ENCODE results near the gene HAO1.

DNA sequence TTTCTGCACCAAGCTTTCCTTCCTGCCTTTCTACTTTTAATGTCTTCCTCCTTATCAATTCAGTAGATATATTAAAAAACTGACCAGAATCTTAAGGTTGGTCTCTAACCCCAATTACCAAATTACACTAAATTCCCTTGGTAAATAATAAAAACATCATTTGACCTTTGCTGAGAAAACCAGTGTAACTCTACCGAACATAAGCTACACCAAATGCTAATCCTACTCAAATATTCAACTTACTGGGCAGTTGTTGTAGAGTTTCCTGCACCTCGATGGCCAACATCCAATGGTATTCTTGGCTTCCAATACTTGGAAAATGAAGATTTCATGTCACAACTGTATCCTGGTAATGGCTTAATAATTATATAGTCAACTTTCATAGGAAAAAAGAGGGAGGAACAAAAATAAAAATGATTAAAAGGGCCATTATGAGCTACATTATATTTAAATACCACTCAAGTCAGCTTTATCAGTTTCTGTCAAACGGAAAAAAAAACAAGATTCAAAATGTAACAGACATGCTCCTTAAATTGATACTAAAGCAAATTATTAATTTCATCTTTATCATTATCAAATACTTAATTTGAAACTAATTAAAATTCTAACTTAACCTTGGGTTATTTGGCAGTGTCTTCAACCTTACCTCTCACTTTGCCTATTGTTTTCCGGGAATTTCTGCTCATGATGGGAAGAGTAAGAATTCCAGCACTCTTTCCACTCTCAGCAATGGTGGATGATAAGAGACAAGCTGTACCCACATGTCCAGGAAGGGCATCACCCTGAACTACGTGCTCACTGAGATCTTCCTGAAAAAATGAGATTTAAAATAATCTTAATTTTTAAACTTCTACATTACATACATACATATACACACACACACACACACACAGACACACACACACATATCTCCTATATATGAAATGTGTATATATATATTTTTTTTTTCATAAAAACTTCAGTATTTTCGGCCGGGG is 35.3 kb downstream of the GPCPD1 start:
- PRO-cap, result no peak

DNA sequence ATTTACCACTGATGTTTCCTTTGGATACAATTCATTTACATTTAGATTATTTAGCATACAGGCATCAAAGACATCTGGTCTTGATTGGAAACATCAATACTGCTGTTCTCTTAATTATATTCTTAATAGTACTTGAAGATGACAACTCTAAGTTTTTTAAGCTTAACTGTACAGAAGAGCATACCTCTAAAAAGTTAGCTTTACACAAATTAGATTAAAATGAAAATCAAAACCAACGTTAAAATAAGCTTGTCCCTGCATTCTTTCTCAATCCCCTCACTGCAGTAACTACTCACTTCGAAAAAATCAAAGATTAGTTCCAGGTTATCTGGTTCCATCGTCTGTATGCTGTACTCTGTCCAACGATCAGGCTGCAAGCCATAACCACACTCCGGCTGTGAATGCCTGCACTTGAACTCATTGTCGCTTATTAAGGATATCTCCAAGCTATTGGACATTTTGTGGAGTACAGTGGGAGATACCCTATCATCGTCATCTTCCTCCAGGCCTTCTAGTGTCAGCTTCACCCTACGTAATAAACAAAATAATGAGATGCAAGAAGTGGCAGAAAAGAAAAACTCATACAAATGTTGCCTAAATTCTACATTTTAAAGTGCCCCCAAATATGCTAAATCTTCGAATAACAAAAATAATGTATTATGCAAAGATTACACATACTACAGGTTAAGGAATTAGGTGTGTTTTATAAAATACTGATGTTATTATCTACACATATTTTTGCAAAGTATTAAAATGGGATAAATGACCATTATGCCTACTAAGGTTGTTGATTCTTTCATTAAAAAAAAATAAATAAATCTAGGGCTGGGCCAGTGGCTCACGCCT is 32.5 kb downstream of the GPCPD1 start:
- PRO-cap, result no peak

DNA sequence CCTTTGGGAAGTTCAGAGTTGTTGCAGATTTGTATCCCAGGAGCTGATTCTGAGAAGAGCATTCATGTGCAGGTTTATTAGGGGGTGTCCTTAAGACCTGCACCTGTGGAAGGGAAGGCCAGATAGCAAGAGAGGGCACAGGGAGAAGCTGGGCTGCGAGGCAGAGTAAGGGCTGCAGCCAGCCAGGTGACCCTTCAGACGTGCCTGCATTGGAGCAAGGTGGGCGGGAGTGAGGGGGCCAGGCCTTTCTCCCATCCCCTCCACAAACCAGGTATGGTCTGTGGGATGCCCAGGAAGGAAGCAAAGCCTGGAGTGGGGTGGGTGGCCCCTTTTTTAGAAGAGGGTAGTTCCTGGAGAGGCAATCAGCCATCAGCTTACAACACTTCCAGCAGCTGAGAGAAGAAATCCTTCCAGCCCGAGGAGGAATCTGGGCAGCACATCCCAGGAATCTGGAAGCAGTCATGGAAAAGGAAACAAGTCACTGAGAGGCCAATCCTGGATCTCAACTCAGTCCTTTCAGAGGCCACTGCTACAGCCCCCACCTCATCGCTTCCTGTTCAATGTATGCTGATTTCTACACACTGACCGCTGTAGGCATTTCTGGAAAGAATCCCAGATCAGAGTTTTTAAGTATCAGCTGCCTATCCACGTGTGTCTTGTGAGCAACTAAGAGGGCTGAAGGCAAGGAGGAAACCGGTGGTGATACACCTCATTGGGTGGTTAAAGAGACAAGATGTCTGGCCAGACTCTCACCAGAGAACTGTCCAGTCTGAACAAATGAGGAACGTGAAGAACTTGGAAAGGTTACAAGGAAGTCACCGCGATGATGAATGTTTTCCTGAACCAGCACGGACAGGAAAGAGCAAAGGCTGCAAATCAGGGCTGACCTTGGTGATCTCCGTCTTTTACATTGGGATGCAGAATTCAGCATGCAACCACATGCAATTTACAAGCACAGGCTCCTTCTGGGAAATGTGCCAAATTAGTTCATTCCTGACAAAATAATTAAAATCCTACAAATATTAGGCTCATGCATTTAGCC is 46.5 kb upstream of the GPCPD1 start:
- PRO-cap, result unidirectional peak, minus-strand start at position 762 of the sequence

DNA sequence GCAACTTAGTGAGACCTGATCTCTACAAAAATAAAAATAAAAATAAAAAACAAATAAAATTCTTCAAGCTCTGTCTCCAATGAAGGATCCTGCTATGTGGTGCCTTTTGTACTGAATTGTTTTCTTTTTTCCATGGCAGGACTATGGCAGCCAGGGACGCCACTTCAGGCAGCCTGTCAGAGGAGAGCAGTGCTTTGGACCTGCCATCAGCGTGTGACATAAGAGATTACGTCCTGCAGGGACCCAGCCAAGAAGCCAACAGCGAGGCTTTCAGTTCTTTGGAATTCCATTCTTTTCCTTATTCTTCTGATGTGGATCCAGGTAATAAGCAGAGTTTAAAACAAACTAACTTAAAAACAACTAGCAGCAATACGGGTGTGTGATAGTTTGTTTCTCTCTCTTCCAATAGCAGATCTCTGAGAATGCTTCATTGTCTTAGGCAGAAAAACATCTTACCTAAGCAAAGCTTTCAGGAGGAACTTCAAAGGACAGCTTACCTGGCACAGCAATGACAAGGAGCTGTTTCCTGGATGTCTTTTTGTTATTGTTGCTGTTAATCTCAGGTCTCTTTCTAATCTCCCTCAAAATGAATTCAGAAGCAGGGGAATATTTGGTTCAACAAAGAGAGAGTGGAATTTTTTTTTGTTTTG is 22.6 kb downstream of the SHLD1 start:
- PRO-cap, result no peak

- PRO-cap, result no peak
These were observed 10.9 kb downstream of the CHGB start for GRCh38 chr20:5922101-5922664.

DNA sequence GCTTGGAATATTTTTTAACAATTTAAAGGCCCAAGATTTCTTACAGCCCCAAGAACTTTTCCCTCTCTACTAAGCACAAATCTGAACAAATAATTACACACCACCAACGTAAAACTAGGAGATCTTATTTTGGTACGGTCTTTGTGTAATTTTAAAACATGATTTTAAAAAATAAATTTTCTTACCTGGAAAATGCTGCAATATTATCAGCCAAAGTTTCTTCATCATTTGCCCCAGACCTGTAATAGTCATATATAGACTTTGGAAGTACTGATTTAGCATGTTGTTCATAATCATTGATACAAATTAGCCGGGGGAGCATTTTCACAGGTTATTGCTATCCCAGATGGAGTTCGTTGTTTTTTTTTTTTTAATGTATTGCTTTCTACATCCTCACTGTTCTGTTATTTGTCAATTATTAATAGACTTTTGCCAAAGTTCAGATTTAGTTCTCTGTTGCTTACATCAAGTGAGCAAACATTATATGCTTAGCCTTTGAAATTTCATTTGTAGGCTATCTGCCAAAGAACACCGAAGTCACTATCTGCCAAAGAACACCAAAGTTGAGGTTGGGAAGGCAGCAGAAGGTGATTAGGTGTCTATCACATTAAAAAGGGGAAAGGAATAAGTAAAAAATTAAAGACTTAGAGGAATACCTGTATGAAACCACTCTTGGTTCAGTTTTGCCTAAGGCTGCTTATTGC is at the start of gene HAO1:
HAO1 (minus strand) TSS at position 358 of the 704 bp plus-strand sequence.
- PRO-cap, result no peak

DNA sequence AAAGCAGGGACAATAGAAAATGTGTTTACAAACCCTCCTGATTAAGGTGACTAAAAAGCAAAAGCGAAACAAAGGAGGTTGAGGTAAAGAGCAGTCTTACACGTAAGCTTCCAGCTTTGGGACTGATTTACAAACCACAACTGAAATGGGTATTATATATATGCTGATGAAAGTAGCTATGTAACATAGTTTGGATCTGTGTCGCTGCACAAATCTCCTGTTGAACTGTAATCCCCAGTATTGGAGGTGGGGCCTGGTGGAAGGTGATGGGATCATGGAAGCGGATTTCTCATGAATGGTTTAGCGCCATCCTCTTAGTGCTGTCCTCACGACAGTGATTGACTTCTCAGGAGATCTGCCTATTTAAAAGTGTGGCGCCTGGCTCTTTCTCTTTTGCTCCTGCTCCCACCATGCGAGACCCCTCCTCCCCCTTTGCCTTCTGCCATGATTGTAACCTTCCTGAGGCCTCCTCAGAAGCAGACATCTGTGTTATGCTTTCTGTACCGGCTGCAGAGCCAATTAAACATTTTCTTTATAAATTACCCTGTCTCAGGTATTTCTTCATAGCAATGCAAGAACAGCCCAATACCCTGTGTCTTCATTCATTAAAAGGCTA is 82.1 kb downstream of the PLCB1 start:
- PRO-cap, result no peak

GRCh38 chr20:8583355-8584063 is 451.4 kb downstream of the PLCB1 start:
- PRO-cap, result no peak

DNA sequence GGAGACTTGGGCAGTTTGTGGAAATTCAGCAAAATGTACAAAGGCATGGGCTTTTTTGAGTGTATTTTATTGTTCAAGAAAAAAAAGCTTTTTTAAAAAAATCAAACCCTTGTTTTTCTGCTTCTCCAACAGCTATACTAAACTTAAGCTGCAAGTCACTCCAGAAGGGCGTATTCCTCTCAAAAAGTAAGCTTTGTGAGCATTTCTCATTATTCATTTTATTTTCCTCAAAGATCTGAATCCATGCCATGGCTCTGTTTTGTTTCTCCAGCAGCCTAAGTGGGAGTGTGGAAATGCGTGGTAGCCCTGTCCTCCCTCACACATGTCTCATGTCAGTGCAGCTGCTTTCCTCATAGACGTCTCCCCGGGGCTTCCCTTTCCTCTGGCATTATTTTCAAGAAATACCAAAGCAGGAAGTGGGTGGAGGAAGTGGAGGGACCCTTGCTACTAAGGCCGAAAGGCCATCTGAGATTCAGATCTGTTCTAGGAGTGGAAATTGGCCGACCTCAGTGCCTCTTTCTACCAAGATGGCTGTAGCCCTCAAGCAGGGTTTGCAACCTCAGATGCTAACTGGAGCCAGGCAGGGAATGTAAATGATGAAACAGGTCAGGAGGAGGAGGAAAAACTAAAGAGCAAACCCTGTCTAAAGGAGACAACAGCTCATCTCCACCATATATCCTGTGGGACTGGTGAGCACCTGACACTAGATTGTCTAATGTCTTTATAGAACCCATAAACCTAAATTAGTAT is 420.9 kb upstream of the PLCB4 start:
- PRO-cap, result no peak

- PRO-cap, result no peak
These were observed 110.6 kb upstream of the LAMP5 start for GRCh38 chr20:9403641-9404265.

DNA sequence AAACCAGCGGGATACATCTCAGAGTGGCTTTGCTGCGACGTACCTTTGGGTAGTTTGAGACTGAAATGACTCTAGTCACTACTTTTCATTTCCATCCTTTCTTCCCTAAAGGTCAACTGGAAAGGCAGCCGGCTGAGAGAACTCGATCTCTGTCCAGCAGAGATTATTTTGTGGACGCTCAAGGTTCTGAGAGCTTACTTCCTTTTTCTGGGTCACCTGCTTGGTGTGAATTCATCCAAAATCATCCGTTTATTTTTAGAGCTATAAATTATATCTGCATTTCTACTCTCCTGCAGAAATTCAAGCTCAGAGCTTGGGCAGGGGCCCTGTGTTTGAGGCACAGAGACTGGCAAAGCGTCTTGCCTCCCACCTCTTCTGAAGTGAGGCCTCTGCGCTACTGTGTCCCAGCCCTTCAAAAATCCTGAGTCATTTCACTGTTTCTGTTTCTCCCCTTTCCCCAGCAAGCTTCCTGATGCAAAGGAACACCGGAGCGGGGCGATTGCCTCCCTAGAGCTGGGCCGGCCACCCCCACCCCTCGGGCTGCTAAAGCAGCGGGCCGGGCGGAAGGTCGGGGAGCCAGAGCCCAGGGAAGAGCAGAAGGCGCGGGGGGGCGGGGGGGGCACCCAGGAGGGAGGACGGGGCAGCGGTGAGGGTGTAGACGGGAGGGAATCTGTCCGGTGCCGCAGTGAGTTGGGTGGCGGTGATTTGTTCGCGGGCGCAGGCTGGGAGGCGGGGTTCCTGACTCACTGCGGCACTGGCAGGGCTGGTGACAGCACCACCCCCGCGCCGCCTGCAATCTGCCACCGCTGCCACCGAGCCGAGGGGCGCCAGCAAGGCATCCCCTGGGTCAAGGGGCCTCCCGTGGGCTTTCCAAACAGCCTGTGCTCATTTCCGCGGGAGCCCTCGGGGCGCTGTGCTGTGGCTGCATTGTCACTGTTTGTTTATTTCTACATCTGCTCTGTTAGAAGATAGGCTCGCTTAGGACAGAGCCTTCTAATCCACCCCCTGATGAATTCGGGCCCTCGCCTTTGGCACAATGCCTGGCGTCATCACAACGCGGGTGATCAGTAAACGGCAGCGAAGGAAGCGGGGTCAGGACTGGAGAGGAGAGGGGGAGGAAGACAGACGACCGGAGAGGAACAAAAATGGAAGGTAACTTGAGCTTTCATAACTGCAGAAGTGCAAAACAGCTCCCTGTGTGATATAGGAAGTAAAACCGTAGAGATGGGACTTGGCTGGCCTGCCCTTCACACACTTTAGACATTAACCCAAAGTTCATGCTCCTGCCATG is 46.5 kb upstream of the SNAP25 start:
- PRO-cap, result no peak

- PRO-cap, result no peak
These were observed 104.9 kb downstream of the MKKS start for GRCh38 chr20:10329121-10329479.

DNA sequence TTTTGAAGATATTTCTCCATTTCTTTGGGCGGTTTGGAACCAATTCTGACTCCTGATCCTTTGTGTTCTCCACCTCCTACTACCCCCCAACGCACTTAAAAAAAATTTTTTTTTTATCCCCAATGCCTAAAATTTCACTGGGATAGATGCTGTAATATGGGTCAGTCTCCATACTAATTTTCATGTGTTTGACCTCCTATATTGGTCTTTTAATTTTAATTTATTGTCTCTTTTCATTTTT is 18.5 kb downstream of the SLX4IP start:
- PRO-cap, result no peak

DNA sequence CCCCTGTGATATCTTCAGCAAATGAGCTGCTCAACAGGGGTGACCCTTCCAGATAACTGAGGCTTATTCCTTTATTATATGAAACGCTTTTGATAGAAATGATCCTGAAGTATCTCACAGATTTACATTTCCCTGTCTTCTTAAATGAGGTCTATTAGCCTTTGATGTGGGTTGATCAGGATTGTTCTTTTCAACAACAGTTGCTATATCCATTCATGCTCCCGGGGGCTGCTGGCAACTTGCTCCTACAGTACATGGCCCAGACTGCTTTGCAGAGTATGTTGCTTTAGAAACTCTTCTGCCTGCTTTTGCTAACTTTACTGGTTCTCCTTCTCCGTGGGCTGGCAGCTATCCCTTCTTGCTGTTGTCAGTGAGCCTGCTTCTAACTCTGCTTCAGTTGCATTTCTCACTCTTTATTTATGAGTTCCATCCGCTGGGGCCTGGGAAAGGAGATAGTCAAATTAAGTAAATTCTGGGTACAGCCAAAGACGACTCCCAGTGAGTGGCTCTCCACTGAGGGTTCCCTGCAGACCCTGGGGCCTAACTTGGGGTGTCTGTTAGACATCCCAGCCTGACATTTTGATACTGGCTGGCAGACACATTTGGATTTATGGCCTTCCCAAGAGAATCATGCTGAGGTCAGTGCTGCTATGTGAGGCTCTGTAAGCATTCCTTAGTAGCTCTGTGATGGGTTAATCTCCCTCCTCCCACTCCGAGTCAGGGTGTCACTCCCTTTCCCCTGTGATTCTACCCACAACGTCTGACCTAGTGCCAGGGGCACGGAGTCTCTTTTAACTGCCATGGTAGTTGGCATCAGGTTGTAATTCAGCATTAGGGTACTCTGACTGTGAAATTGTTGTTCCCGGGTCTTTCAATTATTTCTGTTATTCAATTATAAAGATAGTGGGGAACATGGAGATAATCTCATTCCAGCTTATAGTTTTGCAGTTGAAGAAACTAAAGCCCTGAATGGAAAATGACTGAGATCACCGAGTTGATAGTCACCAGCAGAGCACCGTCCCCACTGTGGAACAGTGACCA is 73.6 kb downstream of the SLX4IP start:
- PRO-cap, result no peak

- PRO-cap, result no peak
These were observed 115.1 kb downstream of the JAG1 start for GRCh38 chr20:10558413-10559296.

- PRO-cap, result no peak
These were observed 69.3 kb downstream of the JAG1 start for GRCh38 chr20:10604182-10605157.

GRCh38 chr20:10622486-10623533 is 51.0 kb downstream of the JAG1 start:
- PRO-cap, result unidirectional peak, plus-strand start at chr20:10623030

DNA sequence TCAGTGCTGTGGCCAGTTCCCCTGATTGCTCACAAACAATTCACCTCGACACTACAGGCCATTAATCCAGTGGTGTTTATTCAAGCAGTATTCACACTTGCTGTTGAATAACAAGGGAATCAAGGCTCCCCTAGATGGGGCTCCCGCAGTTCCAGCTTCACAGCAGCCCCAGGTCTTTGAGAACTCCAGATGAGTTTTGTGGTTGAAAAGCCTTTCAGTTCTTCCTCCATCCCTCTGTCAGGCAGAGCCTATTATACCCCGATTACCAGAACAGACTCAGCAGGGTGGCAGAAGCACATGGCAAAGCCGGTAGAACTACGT is 36.2 kb downstream of the JAG1 start:
- PRO-cap, result no peak

GRCh38 chr20:10665547-10666150 is 8.2 kb downstream of the JAG1 start:
- PRO-cap, result no peak

DNA sequence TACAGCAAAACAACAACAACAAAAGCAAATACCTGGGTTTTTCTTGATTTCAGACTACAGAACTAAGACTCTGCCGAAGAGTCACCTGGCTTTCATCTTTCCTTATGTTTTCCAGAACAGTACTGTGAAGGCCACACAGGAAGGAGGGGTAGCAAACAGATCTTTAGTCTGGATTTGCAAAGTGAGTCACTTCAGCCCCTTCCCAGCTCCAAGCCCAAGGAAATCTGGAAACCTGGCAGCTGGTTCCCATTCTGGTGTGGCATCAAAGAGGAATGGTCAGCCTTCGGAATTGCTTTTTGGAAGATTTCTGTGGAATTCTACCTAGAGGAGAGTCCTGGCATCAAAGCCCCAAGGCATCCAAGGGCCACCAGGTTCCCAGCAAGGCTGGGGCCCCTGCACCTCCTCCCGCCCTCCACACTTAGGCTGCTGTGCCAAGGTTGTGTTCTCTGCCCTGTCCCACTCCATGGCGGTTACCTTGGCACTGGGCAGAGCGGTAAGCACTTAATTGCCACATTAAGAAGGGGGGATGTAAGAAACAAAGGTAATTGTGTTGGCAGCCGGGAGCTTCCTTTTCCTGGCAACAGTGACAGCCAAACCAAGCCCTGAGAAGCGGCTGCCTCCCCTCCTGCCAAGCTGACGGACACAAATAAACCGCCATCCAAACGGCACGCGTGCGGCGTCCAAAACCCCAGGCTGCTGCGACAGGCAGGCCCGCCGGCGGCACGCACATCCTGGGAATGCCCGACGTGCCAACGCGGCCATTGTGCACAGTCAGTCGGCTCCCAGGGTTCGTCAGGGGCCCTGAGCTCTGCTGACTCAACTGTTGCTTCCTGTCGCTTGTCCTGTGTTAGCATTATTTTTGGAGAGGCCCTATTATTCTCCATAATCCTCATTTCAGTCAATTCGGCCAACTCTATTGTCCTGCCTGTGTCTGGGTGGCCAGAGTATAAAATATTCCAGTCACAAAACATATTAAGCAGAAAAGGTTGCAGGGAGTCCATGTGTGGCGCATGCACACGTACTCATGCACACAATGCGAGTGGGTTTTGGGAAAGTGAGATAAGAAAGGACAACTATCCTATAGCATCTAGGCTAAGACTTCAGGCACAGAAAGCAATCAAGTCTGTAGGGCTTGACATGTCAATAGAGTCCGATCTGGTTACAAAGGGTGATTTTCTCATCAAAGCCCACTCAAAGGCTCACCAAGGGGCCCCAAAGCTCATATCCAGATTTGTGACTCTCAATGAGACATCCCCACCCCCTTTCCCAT is 6.8 kb downstream of the JAG1 start:
- PRO-cap, result no peak

Measured in sciatic nerve (tissue), 1 donor.